Peripheral blood mononuclear cell (primary cell): ENCODE measurements around a stretch of chr6.

DNA sequence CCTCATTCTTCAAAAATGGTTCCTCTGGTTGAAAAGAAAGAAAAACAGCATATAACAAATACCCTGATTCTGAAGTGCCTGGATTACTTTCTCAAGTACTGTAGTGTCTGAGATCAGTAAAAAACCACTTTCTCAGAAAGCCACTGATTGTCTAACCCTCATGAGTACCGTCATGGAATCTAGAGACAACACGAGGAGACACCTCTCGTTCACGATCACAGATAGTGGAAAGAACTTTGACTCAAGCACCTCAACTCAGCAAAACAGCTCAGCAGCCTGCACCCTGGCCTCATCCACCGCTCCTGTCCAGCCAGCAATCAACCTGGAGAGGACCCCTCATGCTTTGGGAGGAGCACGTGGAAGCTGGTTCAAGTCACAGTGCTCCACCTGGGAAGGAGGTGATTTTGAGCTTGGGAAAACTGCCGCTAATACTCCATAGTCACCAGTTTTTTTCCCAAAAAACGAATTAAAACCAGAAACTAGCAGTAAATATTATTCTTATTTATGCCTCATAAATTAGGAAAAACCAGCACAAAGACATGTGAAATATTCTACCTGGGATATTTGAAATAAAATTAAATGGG, 970 bp downstream of the SCML4 start:
- PRO-cap, 8 experiments: peak in 5 of 8 experiments; most common plus-strand start position 218 of the sequence (in 3); most common minus-strand start position 223 of the sequence (in 2)

GRCh38 chr6:107859975-107860522, 35.9 kb upstream of the SCML4 start:
- PRO-cap, 8 experiments: no peak in any of the 8 experiments

DNA sequence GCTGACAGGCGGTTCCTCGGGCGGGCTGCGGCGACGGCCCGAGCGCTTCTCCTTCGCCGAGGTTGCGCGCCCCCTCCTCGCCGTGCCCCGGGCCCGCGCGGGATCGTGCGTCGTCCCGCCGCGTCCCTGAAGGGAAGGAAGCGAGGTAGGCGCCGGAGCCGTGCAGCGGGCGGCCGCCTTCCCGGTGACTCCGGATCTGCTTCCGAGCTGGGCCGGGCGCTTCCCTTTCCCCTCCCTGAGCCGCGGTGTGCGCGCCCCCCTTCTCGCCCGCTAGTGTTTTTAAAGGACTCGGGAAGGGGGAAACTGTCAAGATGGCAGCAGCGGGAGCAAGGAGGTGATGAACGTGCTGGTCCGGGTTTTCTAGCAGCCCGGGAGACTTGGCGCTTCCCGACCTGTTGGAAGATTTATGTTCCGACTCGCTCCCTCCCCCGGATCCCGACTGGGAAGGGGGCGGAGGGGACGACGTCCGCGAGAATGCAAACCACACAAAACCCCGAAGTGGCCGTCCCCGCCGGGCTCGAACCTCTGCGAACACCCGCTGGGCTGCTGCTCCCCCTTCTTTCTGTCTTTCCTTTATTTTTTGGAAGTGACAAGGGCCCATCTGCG, 743 bp upstream of the FOXO3 start:
- PRO-cap, 8 experiments: peak in 2 of 8 experiments; most common plus-strand start position 143 of the sequence (in 1); most common minus-strand start position 61 of the sequence (in 1)

DNA sequence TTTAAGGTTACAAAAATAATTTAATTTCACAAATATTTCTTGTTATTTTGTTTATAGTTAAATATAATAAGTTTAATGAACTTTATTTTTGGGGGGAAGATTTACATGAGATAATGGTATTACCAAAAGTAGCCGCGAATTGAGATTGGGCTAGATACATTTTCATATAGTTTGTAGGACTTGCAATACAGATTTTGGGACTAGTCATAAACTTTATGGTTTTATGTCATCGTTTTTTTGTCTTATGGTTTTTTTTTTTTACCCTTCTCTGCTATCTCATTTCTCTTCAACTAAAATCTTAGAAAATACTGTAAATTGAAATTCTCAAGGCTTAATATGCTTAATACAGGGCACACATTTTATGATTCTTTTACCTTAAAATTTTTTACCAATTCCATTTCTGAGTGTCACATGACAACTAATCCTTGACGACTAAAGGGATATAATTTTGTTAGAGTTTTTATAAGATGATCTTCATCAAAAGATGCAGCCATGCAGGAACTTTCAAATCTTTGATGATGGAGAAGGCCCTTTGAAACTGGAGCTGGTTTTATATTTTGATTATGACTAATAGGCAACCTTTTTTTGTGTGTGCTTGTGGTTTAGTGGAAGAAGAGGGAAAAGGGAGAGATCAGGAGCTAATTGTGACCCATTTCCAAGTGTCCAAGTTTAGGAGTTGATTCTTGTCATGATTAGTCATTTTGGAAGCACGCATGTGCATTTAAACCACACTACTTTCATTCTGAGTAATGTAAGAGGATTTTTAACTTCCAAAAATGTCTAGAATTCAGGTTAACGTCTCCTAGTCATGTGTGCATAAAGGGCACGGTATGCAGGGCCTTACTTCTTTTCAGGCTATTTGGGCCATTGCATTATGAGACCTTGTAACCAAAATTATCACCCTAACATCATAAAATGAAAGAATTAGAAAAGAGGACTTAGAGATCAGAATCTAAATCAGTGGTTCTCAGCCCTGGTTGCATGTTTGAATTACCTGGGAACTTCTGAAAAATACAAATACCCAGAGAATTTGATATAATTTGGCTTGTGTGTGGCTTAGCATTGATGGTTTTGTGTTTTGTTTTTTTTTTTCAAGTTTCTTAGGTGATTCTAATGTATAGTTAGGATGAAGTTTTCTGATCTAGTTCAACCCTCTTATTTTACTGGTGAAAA, 3.4 kb downstream of the FOXO3 start:
- PRO-cap, 8 experiments: peak in 1 of 8 experiments; most common plus-strand start position 511 of the sequence (in 1)

- PRO-cap, 8 experiments: no peak in any of the 8 experiments
Observed at GRCh38 chr6:108605402-108605969, 44.8 kb downstream of the FOXO3 start.

- PRO-cap, 8 experiments: peak in 1 of 8 experiments; most common plus-strand start chr6:108629200 (in 1)
Observed at GRCh38 chr6:108628982-108629508, 68.3 kb downstream of the FOXO3 start.

GRCh38 chr6:108650659-108651230, 90.0 kb downstream of the FOXO3 start:
- PRO-cap, 8 experiments: peak in 3 of 8 experiments; most common plus-strand start chr6:108651072 (in 2); most common minus-strand start chr6:108650901 (in 1)

GRCh38 chr6:108689119-108689742, 128.5 kb downstream of the FOXO3 start:
- PRO-cap, 8 experiments: no peak in any of the 8 experiments

DNA sequence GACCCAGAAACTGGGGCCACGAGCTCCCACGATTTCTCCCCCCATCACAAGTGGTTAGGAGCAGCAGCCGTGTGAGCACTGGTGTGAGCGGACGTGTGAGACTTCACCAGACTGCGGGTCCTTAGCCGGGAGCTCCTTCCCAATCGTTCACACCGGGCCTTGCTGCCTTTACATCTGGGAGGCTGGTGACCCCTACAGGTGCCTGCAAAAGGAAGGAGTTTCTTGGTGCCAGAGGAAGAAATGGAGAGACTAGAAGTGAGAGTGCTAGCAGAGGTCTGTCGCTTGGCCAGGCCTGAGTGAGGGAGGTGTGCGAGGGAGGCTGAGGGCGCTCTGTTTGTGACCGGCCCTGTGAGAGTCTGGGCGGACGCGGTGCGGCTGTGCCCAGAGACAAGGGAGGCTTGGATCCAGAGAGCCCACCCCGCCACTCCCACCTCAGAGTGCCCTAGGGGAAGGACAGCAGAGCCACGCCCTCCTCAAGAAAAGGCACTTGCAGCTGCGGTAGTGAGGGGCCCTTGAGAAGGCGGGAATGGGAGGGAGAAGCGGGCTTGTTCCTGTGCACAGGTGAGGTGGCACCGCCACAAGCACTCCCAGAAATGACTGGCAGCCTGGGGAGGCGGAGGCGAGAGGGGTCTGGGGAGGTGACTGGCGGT, 10.0 kb upstream of the ARMC2 start:
- PRO-cap, 8 experiments: no peak in any of the 8 experiments

GRCh38 chr6:108904334-108905642, 56.6 kb downstream of the ARMC2 start:
- PRO-cap, 8 experiments: no peak in any of the 8 experiments

DNA sequence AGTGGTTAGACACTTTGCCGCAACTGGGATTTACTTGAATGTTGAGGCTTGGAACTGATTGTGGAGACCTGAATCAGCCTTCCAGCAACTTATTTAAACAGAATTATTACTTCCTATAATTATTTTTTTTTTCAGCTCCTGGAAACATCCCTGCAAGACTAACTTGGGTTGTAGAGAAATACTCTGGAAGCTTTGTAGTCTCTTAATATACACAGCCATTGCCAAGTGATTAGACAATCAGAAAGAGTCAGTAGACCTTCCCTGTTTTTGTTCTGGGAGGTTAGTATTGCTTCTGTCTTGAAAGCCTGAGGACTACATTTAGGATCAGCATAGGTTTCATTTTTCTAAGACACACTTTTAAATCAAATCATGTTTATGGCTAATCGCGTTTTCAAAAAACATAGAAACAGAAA, 94.3 kb downstream of the ARMC2 start:
- PRO-cap, 8 experiments: no peak in any of the 8 experiments

DNA sequence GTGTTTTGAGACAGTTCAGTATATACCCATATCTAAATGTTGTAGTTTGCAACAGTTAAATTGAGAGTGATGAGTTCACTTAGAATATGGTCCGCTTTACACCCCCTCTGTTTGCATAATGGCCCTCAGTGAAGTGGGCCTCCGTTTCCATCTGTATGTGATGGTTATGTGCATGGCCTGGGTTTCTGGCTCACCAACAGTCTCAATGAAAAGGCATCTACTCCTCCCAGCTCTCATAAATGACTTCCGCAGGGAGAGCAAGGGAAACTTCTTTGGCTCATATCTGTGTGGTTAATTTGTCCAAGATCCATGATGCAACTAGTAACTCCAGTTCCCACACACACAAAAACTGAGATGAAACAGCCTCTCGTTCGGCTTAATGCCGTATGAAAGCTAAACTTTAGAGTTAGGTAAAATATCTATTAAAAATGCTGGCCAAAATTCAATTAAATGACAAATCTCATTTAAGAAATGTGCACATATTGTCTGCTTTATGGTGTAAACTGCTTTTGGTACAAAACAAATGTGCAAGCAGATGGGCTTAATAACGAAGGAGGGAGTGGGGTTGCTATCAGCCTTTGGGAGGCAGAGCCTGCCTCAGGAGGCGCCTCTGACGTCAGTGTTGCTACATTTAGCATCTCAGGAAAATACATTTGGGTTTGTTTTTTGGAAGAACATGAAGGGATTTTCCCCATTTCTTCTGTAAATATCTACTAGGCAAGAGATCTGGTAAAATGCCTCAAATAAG, 96.6 kb downstream of the ARMC2 start:
- PRO-cap, 8 experiments: no peak in any of the 8 experiments

- PRO-cap, 8 experiments: no peak in any of the 8 experiments
Observed at GRCh38 chr6:108948082-108948397, 99.8 kb downstream of the ARMC2 start.

GRCh38 chr6:108951255-108951707, 103.1 kb downstream of the ARMC2 start:
- PRO-cap, 8 experiments: no peak in any of the 8 experiments

- PRO-cap, 8 experiments: no peak in any of the 8 experiments
Observed at GRCh38 chr6:109010396-109010639, 84.3 kb downstream of the SESN1 start.

DNA sequence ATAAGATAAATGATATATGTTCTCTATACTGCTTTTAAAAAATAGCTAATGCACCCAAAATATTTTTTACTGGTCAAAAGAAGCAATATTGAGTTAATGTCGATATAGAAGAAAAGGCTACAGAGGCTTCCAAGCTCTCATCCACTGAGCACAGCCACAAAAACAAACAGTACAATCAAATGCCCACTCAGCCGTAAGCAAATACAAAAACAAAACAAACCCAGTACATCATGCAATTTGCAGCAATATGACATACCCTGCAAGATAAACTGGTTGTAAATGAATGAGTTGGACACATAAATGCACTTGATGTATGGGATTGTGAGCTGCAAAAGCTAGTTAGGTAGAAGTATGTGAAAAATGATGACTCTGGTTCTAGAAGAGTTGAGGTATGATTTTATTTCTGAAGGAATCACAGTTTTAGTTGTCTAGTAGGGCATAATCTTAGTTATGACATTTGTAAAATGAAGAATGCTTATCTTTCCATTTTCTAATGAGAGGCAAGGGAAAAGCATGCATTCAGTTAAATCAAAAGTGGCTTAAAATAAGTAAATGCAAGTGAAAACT, 83.9 kb downstream of the SESN1 start:
- PRO-cap, 8 experiments: no peak in any of the 8 experiments

DNA sequence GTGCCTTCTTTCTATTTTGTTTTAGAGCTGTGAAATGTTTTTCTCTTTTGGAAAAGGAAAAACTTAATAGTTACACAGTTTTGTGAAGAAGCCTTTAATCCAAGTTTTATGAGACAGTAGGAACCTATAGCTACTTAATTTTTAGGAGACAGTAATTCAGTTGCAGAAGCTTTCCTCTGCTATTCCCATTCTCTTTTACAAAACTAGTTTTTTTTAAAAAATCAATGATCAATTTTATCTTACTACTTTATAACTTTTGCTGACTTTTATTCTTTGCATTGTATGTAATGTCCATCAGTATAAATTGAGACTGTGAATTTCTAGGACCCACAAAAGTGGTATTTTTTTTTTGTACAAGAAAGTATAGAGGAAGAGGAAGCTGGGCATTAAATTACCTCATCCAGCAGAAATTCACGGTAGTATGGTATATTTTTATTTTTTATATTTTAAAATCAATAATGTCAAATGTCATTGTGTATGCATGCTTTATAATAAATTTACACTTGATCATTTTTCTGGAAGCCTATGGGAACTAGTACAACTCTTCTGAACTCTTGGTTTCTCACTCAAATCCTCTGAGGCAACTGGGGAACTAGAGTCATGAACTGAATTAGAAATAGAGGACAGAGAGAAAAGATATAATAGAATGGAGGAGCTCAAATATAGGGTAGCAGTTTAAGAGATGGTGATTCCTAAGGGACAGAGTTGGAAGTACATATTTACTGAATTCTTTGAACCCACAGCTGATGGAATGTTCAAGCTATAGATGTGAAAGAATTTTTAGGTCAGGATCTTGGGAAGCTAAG, 68.3 kb downstream of the CEP57L1 start:
- PRO-cap, 8 experiments: no peak in any of the 8 experiments

GRCh38 chr6:109318069-109318986, 63.9 kb downstream of the CD164 start:
- PRO-cap, 8 experiments: no peak in any of the 8 experiments

GRCh38 chr6:109382936-109383547, 775 bp upstream of the CD164 start:
- PRO-cap, 8 experiments: peak in 8 of 8 experiments; most common plus-strand start chr6:109383142 (in 6); most common minus-strand start chr6:109383208 (in 7)

GRCh38 chr6:109478922-109479346, 4.1 kb downstream of the ZBTB24 start:
- PRO-cap, 8 experiments: no peak in any of the 8 experiments